ENCODE measurements around a stretch of chr2.

GRCh38 chr2:200352596-200353327 lies 46.3 kb downstream of the SPATS2L start:
- PRO-cap, 3 experiments: no peak in any of the 3 experiments
- RAMPAGE, long total RNA, 4 experiments: no peak in any of the 4 experiments
- RRBS: no CpG with 5 or more reads among the region's 3 CpGs

DNA sequence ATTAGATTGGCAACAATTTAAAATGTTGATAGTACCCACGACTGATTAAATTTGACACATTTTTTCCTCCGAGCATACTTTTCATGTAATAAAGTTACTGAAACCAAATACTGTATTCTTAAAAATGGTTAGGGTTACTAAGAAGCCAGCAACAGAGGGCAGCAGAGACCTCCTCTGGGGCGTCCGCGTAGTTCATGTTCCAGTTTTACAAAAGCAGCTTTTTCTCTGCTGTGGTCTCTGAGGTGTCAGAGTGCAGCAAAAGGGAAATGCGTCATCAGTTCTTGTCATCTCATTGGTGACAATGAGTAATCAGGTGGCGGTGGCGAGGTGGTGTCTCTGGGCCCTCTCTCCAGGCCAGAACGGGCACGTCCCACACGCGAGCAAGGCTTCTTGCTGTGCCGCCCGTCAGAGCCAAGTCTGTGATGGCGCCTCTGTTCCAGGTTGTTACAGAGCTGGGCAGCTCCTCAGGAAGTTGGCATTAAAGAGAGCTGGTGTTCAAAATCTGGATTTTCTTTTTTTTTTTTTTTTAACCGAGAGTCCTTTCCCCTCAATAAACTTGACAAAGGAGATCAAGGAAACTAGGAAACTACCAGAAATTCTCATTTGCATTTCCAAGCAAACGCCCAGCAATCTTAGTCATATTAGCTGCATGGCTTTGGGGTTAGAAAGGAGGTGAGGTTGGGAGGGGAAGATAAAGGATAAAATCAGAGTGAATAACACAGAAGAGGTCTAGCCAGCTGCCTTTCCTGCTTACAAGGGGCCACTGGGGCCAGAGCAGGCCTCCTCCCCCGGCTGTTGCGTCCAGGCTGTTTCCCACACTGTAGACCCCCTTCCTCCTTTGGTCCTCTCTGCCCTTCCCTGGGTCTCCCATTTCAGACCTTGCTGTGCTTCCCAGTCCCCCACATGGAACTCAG lies 98.5 kb upstream of the BZW1 start:
- PRO-cap, 3 experiments: peak in 3 of 3 experiments; most common plus-strand start position 357 of the sequence (in 3); most common minus-strand start position 209 of the sequence (in 3)
- RAMPAGE, long total RNA, 4 experiments: no peak in any of the 4 experiments
- RRBS: no CpG with 5 or more reads among the region's 19 CpGs

DNA sequence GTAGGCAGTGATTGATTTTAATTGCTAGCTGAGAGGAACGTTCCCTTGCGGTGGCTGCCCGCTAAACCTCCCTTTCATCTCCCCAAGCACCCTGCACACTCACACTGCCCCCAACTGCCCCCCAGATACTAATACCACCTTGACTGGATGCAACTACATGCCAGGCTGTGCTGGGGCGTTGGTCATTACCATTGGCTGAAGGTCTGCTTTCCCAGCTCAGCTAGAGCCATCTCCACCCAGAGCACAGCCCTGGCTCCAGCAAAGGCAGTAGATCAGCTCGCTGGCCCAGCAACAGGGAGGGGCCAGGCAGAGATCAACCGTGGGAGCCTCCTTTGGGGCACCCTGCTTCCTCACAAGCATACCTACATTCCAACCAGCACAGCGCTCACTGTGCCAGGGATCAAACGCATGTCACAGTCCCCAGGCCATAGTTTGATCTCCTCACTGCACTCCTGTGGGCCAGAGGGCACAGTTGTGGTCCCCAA lies 70.3 kb upstream of the BZW1 start:
- PRO-cap, 3 experiments: no peak in any of the 3 experiments
- RAMPAGE, long total RNA, 4 experiments: no peak in any of the 4 experiments
- RRBS: no CpG with 5 or more reads among the region's 8 CpGs

GRCh38 chr2:200747513-200747896 lies 64.2 kb upstream of the BZW1 start:
- PRO-cap, 3 experiments: no peak in any of the 3 experiments
- RAMPAGE, long total RNA, 4 experiments: no peak in any of the 4 experiments
- RRBS: no CpG with 5 or more reads among the region's 3 CpGs

GRCh38 chr2:200817936-200818135 lies 6.1 kb downstream of the BZW1 start:
- PRO-cap, 3 experiments: no peak in any of the 3 experiments
- RAMPAGE, long total RNA, 4 experiments: no peak in any of the 4 experiments
- RRBS: no CpG with 5 or more reads among the region's 1 CpG

GRCh38 chr2:200826898-200828013 lies 15.5 kb downstream of the BZW1 start:
- PRO-cap, 3 experiments: peak in 2 of 3 experiments; most common plus-strand start chr2:200827443 (in 1); most common minus-strand start chr2:200827302 (in 2)
- RAMPAGE, long total RNA, 4 experiments: no peak in any of the 4 experiments
- RRBS: no CpG with 5 or more reads among the region's 5 CpGs

DNA sequence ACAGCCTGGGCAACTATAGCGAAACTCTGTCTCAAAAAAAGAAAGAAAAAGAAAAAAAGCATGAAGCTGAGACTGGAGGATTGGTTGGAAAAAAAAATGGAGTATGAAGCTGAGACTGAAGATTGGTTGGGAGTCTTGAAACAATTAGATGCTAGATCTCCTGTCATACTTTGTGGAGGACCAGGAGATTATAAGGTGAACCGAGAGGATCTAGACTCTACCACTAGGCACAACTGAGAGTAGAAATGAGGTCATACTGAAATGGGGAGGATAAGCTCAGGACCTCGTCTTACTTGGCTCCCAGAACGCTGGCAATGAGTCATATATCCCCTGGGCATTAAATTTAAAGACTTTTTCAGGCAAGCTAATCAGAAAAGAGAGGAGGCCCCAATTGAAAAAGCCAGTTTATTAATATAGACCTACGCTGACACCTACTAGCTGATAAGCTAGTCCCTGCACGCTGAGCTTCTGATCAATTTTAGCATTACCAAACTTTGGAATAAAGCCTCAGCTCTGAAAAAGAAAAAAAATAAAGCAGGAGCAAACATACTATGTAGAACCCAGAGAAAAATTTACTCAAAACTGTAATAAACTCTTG lies 3.4 kb upstream of the ORC2 start:
- PRO-cap, 3 experiments: no peak in any of the 3 experiments
- RAMPAGE, long total RNA, 4 experiments: no peak in any of the 4 experiments
- RRBS: no CpG with 5 or more reads among the region's 6 CpGs

GRCh38 chr2:201070894-201071474 lies 487 bp downstream of the HYCC2 start:
- PRO-cap, 3 experiments: no peak in any of the 3 experiments
- RAMPAGE, long total RNA, 4 experiments: no peak in any of the 4 experiments
- RRBS: no CpG with 5 or more reads among the region's 22 CpGs

GRCh38 chr2:201117247-201117972 lies 1.4 kb downstream of the CFLAR start:
- PRO-cap, 3 experiments: peak in 3 of 3 experiments; most common plus-strand start chr2:201117578 (in 3); most common minus-strand start chr2:201117346 (in 2)
- RAMPAGE, long total RNA, 4 experiments: start-site peak on the plus strand in 2 of 4 experiments, at chr2:201117561-201117598 at its widest, 28 to 32 reads per replicate
- RRBS: no CpG with 5 or more reads among the region's 20 CpGs

- PRO-cap, 3 experiments: no peak in any of the 3 experiments
- RAMPAGE, long total RNA, 4 experiments: no peak in any of the 4 experiments
- RRBS: no CpG with 5 or more reads among the region's 1 CpG
Measured at GRCh38 chr2:201120899-201121169, 4.9 kb downstream of the CFLAR start.

- PRO-cap, 3 experiments: no peak in any of the 3 experiments
- RAMPAGE, long total RNA, 4 experiments: no peak in any of the 4 experiments
- RRBS: no CpG with 5 or more reads among the region's 19 CpGs
Measured at GRCh38 chr2:201137852-201138491, 22.0 kb downstream of the CFLAR start.

DNA sequence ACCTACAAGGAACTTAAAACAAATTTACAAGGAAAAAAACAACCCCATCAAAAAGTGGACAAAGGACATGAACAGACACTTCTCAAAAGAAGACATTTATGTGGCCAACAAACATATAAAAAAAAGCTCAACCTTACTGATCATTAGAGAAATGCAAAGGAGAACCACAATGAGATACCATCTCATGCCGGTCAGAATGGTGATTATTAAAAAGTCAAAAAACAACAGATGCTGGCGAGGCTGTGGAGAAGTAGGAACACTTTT lies 13.3 kb upstream of the CASP10 start:
- PRO-cap, 3 experiments: no peak in any of the 3 experiments
- RAMPAGE, long total RNA, 4 experiments: no peak in any of the 4 experiments
- RRBS: no CpG with 5 or more reads among the region's 2 CpGs

GRCh38 chr2:201170900-201171912 lies 11.7 kb upstream of the CASP10 start:
- PRO-cap, 3 experiments: peak in 2 of 3 experiments; most common plus-strand start chr2:201171389 (in 1)
- RAMPAGE, long total RNA, 4 experiments: no peak in any of the 4 experiments
- RRBS: no CpG with 5 or more reads among the region's 7 CpGs

DNA sequence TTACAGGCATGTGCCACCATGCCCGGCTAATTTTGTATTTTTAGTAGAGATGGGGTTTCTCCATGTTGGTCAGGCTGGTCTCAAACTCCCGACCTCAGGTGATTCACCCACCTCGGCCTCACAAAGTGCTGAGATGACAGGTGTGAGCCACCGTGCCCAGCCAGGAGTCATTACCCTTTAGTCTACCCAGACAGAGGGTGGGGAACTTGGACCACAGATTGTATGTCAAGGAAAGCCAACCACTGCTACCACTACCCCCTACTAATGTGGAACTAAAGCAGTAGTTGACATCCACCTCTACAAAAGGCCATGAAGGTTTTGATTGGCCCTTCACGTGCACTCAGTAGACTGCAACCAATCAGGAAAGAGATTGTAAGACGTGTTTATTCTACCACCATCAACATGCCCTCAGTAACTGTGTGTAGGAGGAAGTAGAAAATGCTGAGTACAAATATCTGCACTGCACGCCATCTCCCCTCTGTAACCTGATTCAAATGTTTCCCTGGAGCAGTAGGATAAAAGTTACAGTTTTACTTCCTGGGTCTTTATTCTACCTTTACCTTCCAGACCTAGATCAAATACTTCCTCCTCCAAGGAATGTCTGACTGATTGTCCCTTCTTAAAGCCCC lies 3.0 kb upstream of the CASP10 start:
- PRO-cap, 3 experiments: peak in 1 of 3 experiments; most common minus-strand start position 268 of the sequence (in 1)
- RAMPAGE, long total RNA, 4 experiments: no peak in any of the 4 experiments
- RRBS: no CpG with 5 or more reads among the region's 7 CpGs

GRCh38 chr2:201407187-201407675 lies 44.0 kb downstream of the TRAK2 start:
- PRO-cap, 3 experiments: no peak in any of the 3 experiments
- RAMPAGE, long total RNA, 4 experiments: no peak in any of the 4 experiments
- RRBS: no CpG with 5 or more reads among the region's 2 CpGs

GRCh38 chr2:201432126-201432556 lies 19.1 kb downstream of the TRAK2 start:
- PRO-cap, 3 experiments: no peak in any of the 3 experiments
- RAMPAGE, long total RNA, 4 experiments: no peak in any of the 4 experiments
- RRBS: no CpG with 5 or more reads among the region's 3 CpGs

DNA sequence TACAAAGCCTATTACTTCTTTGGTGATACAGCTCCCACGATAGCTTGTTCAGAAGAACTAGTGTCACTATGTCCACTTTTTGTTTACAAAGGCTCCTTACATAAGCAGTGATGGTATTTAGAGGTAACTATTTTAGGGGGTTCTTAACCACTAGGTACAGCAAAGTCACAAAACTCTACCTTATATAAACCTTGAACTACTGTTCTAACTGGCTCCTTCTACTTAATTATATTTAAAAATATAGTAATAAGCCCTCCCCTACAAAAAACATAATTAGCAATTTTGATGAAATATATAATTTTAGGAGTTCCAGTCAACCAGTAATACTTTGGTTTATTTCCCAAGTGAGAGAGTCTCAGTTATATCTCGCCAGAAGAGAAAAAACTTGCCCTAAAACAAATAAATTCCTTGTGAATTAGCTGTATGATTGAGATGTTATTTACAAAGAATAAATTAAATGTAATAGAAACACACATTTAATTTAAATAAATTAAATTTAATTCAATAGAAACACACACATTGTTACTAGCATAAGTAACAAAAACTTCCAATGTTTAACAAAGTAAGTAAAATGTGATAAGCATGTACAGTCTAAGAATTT lies 21.7 kb downstream of the ALS2 start:
- PRO-cap, 3 experiments: no peak in any of the 3 experiments
- RAMPAGE, long total RNA, 4 experiments: no peak in any of the 4 experiments
- RRBS: no CpG with 5 or more reads among the region's 2 CpGs

DNA sequence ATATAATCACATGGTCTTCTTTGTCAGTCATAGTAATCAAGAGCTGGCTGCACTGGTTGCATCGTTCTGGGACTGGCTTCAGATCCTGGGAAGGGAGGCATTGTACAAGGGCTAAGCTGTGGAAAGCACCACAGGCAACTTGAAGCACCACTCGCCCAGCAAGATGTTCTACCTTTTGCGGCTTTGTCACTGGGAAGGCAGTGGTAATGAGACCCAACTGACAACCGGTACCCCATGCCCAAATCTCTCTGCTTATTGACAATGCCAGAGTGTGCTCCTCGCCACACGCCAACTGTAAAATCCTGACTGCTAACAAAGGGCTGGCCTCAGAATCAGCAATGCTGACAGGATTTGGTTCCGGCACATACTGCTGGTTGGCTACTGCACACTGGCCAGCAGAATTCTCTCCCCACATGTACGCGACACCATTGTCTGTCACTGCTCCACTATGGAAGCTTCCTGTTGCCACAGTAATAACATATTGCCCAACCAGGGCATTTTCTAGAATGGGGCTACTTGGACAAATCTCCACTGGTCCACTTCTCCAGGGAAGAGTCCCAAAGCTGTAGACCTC lies 19.4 kb downstream of the ALS2 start:
- PRO-cap, 3 experiments: no peak in any of the 3 experiments
- RAMPAGE, long total RNA, 4 experiments: start-site peak on the minus strand in 1 of 4 experiments, centred at position 165 of the sequence, 25 reads per replicate
- RRBS: no CpG with 5 or more reads among the region's 9 CpGs

GRCh38 chr2:201780280-201780682 lies 452 bp downstream of the ALS2 start:
- PRO-cap, 3 experiments: no peak in any of the 3 experiments
- RAMPAGE, long total RNA, 4 experiments: no peak in any of the 4 experiments
- RRBS: 2% methylated on average over 4 of the region's 17 CpGs

DNA sequence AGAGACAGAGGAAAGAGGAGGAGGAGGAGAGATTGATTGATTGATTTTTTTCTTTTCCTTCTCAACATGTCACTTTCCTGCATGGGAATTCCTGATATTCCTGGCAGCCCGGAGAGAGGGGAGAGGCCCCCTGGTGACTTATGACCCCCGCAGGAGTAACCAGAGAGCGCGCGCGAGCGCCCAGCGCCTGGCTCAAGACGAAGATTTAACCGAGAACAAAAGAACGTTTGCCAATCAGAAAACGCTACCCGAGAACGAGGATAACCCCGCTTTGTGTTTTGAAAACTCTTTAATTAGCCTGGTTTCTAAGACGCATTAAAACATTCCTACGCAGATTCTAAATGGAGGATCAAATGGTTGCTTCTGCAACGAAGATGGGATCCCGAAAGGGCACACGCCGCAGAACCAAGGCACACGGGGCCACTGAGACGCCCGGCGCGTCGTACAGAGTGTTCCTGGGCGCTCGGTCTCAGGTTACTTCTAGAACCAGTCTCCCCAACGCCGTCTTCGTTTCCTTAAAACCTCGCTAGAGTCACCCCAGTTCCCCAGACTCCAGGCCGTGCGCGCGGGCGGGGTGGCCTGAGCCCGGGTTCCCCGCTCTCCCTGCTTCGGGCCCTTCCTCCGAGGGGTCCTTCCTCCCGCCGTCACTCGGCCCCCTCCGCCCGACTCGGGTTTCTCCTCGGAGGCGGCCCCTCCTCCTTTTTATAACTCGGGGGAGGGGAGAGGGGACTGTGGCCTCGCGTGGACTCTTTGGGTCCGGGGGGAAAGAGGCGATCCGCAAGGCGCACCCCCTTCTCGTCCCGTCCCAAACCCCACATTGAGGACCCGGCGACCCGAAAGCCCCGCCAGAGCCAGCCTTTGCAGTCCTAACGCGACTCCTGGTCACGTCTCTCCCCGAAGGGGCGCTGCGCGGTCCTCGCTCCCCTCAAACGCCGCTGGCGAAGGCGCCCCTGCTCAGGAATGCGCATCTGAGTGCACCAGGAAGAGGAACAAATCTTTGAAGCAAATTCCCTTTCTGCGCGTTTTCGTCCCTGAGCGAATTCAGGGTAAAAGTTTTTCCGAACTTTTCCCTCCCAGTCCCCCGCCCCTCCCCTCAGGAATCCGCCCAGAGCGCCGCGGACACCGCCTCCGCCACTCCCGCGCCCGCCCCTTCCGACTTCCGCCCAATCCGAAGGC lies 770 bp upstream of the FZD7 start:
- PRO-cap, 3 experiments: peak in 3 of 3 experiments; most common plus-strand start position 548 of the sequence (in 2); most common minus-strand start position 970 of the sequence (in 2)
- RAMPAGE, long total RNA, 4 experiments: no peak in any of the 4 experiments
- RRBS: 1% methylated on average over 7 of the region's 94 CpGs

Data from adrenal gland (tissue), 7 donors.